ENCODE data around the gene OPA1.

DNA sequence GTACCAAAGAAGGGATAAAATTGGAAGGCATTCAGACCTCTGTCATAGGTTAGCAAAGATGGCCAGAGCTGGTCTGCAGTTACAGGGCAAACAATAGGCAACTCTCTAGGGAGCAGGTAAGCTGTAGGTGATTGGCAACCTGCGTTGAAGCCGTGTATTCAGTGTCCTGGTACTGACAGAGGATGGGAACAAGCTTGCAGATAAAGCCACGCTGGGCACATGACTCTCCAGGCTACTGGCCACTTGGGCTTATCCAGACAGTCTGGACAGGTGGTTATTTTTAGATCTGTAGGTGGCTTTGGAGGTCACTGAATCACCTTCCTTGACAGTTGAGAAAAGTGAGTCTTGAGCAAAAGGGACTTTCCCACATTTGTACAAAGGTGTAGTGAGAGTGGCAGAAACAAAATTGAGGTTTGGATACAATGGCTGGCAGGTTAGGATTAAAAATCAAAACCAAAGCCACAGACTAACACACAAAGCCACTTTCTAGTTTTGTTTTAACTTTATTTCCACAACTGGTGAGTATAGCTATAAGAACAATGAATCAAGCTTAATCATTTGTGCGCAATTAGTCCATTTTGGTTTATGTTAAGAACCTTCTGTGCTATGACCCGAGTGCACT is 22.3 kb upstream of the IL1RAP start:
- PRO-cap = no peak

DNA sequence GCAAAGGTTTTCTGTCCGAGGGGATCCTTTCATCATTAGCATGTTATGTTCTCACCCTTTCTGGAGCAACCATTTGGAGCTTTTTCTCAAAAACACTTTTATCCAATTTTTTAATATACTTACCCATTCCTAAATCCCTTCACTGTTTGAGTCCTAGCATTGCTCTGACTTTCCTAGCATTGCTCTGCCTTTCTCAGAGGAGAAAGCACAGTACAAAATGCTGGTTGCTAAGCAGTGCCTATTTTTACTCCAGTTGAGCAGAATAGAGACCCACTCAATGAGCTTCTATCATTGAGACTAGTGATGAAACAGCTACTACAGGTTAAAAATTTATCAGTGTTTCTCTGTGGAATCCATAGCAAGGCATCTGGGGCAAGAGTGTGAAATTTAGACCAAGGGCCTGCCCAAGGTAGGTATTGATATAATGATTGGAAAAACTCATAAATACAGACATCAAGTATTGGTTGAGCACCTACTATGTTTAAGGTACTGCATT is 21.7 kb upstream of the IL1RAP start:
- PRO-cap = no peak

DNA sequence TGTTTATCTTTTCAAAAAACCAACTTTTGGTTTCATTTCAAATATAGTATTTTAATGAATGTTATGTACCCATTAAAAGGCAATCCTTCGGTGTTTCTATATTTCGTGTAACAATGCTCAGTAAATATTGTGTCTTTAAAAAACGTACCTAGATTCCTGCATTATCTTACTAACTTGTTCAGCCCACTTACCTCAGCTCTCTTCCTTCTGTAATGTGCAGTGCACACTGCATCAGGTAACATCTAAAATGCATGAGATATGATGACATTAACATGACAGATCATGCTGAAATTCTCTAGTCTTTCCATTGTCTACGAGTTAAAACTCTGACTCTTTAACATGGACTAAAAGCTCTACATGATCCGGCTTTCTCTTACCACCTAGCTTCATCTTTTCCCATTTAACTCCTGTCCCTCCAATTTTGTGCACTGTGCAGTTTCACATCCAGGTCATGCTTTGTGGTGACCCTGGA is 147.6 kb downstream of the PYDC2 start:
- PRO-cap = no peak

GRCh38 chr3:192154990-192155606 is 572.2 kb downstream of the FGF12 start:
- PRO-cap = unidirectional peak, minus-strand start at chr3:192155323

DNA sequence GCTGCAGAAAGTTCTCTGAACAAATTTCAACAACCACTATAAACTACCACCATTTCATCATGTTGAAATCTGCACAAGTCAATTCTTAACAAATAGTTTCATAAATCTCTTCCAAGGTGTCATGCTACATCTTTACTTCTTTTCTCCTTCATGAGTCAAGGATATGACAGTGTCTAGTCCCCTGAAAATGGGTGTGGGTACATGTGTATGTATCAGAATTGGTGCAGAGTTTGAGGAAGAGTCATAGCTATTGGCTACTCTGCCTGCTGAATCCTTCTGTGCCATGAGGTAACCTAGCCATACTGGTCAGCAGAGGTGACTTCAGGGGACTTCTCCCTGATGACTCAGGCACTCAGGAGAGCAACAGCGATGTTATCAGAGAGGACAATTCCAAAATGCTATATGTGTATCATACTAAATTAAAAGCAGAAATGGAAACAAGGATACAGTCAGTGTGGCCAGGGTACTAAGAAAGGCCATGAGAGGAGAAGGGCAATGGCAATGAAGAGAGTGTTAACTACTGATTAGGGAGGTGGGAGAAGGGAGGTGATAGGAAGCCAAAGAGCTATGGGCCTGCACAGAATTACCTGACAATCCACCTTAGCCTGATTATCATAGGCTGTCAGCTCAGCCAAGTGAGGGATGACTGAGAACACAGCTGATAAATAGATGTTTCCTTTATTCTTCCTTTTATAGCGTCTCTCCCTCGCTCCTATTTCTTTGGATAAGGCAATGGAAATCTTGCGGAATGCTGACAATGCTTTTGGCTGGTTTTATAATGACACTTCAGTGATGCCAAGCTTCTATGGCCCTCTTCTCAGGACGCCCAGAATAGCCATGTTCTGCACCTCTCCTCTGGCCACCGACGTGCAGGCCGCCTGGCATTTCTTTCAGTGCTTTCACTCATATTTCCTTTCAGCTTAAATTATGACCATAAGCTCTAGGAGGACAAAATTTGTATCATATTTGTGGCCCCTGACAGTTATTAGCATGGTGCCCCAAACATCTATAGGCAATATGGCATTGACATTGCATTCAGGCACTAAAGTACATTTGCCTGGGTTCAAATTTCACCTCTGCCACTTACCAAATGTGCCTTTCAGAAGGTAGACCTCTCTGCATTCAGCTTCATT is 90.6 kb downstream of the FGF12 start:
- PRO-cap = no peak

GRCh38 chr3:192745075-192745566 is 17.8 kb upstream of the FGF12 start:
- PRO-cap = no peak

DNA sequence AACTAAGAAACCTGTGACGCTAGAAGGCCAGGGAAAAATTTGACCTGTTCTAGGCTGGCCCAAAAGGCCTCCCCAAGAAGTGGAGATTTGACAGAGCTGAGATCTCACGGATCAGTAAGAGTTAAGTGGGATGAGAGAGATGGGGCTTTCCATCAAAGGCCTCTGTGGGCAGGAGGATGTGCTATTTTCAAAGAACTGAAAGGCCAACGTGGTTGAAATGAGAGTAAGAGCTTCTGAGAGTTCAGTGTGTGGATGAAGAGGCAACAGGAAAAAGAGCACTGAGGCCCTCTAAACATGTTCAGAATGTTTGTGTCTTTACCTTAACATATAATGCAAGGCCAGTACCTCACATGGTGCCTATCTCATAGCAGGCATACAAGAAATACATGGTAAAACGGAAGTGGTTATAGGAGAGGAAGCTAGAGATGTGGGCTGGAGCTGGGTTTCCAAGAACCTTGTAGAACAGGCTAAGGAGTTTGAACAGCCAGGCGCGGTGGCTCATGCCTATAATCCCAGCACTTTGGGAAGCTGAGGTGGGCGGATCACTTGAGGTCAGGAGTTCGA is 18.8 kb downstream of the MB21D2 start:
- PRO-cap = no peak

GRCh38 chr3:193592587-193593801 is at the start of gene OPA1:
Gene OPA1, plus strand, starts transcription at chr3:193593208.
- PRO-cap = bidirectional peak, plus-strand start at chr3:193593292, minus-strand start at chr3:193592917; bidirectional peak, plus-strand start at chr3:193593467, minus-strand start at chr3:193593444; bidirectional peak, plus-strand start at chr3:193593710, minus-strand start at chr3:193593652

DNA sequence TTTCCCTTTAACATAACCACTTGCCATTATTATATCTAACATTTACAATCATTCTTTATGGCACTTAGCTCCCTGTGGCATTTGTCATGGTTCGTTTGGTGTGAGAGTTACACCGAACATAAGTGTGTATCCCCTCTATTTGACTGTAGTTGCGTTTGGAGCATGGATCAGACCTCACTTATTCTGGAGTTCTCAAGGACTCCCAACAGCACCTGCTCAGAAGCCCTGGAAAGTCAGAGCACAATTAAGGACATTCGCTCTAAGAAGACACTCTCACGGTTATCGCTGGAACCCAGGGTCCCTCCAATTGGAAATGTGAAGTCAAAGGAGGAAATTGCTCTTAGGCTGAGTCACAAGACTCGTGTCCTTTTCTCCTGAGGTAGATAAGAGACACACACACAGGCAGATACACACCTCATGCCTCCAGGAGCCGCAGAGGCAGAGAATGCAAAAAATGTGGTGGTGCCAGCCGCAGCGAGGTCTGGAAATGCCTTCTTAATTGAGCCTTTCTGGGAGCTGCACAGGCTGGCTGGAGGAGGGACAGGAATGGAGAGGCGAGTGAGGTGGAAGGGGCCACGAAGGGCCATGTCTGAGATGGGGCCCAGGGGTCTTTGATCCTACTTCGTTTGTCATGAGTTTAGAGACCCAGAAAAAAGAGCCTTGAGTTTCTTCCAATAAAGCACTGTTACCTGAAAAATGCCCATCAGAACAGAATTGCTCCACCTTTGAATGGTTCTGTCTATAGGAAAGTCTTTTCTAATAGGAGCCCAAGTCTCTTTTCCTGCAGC is 189.2 kb downstream of the OPA1 start:
- PRO-cap = no peak

- PRO-cap = no peak
Observed at GRCh38 chr3:193841747-193843000, 249.2 kb downstream of the OPA1 start.

DNA sequence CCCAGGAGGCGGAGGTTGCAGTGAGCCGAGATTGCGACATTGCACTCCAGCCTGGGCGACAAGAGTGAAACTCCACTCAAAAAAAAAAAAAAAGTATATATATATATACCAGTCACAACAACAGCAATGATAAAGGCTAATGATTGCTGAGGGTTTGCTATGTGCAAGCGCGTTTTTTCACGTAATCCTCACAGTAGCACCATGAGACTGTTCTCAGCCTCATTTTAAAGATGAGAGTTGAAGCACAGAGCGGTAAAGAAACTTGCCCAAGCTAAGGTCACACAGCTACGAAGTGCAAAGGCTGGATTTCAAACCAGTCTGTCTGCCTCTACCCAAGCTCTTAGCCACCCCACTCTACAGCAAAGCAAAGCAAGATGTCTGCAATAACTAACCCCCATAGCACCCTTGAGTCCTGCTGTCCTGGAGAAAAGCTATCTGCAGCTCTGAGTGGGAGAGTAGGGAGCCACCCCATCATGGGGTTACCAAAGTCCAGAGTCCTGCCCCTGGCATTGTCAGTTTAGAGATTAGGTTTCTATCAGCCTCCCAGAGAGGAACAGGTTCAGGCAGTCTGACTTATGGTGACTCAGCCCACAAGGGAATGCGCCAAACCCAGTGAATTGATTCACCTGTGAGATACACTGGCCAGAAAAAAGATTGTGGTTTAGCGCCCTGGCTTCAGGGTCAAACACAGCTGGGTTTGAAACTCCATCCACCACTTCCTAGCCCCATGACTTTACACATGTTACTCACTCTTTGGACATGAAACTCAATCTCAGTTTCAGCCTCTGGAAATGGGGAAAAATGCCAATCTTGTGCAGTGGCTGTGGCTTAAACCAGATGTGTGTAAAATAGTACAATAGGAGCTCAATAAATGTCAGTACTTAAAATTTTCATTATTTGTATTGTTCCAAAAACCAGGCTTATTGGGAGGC is 263.8 kb upstream of the HES1 start:
- PRO-cap = no peak

GRCh38 chr3:193980449-193980950 is 155.4 kb upstream of the HES1 start:
- PRO-cap = no peak

- PRO-cap = no peak
Observed at GRCh38 chr3:194031885-194032348, 104.0 kb upstream of the HES1 start.

DNA sequence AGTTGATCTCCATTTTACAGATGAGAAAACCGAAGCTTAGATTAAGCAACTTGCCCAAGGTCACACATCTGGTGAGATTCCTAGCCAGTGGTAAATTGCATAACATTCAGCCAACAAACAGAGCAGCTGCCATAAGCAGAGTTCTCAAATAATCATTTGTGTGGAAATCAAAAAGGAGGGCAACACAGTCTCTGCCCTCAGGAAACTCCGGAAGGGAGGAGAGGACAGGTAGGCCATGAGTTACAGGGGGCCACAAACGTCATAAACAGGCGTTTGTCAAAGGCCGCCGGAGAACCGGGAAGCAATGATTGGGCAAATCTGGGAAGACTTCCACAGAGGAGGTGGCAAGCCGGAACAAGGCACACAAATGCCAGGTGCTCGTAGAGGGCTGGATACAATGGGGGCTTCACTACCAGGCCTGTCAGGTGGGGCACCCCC is 66.0 kb upstream of the HES1 start:
- PRO-cap = no peak

GRCh38 chr3:194124461-194124710 is 11.6 kb upstream of the HES1 start:
- PRO-cap = no peak

- PRO-cap = no peak
Observed at GRCh38 chr3:194137896-194138204, 1.9 kb downstream of the HES1 start.

GRCh38 chr3:194150132-194150704 is 14.3 kb downstream of the HES1 start:
- PRO-cap = no peak

DNA sequence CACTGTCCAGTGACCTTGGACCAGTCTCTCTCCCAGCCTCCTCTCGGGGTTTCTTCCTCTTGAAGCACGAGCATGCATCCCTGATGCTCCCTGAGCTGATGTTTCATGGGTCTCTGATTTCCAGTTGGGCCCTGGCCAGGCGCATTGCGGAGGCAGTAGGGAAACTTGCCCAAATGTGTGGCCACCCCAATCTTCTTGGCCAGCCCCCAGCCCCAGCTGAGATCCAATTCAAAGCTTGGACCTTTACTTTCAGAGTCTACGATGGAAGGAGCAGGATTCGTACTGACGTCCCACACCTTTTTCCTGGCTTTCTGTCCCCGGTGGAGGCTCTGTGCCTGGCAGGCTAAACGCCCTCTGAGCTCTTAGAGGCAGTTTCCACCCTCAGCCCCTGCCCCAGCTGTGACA is 37.5 kb downstream of the CPN2 start:
- PRO-cap = no peak

- PRO-cap = no peak
Observed at GRCh38 chr3:194404801-194405651, 6.0 kb upstream of the GP5 start.

- PRO-cap = no peak
Observed at GRCh38 chr3:194461954-194462563, 24.7 kb downstream of the ATP13A3 start.